Measurements from ENCODE around the gene ENSG00000237378.

- PRO-cap = no peak
These were observed 76.3 kb downstream of the PCDH20 start for GRCh38 chr13:61339375-61339794.

- PRO-cap = no peak
These were observed 881.7 kb upstream of the ENSG00000237378 start for GRCh38 chr13:62864892-62865191.

DNA sequence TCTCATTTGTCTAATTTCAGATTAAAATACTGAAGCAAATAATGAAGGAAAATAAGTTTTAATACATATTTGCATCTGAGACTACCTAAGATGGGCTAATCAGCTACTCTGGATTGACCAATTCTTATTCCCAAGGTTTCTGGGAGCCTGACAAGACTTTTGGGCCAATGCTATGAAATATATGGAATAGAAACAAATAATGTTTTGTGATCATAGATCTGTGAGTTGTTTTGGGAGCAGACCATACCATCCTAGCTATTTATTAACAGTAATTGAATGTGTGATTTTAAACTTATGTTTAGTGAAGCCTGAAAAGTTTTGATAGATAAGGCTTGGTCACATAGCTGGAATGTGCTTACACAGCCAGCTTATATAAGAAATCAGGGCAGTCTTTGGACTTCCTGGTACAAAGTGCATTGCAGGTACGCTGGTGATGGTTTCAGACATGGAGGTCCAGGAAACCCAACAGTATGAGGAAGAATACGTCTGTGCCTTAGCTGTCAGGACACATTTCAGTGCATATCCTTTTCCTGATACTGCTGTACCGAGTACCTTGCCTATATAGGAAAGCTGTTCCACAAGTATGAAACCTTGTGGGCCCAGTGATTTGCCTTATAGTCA, 14.7 kb upstream of the ENSG00000237378 start:
- PRO-cap = no peak

DNA sequence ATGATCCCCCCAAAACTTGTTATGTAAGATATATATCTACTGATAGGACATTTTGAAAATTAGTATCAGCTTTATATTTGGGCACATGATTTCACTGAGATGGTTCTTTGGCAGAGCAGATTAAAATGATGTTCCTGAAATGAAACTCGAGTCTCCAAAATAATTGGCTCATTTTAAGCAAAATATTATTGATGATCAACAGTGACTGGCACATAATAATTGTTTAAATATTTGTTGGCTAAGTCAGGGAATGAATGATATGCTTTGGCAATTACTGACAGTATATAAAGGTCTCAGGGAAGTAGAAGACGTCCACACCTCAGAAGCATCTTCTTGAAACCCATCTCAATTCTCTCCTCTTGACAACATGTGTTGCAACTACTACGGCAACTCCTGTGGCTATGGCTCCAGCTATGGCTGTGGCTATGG, at the start of gene ENSG00000237378:
Gene ENSG00000237378 (plus strand): TSS at position 308 of the 429 bp plus-strand sequence.
- PRO-cap = no peak

DNA sequence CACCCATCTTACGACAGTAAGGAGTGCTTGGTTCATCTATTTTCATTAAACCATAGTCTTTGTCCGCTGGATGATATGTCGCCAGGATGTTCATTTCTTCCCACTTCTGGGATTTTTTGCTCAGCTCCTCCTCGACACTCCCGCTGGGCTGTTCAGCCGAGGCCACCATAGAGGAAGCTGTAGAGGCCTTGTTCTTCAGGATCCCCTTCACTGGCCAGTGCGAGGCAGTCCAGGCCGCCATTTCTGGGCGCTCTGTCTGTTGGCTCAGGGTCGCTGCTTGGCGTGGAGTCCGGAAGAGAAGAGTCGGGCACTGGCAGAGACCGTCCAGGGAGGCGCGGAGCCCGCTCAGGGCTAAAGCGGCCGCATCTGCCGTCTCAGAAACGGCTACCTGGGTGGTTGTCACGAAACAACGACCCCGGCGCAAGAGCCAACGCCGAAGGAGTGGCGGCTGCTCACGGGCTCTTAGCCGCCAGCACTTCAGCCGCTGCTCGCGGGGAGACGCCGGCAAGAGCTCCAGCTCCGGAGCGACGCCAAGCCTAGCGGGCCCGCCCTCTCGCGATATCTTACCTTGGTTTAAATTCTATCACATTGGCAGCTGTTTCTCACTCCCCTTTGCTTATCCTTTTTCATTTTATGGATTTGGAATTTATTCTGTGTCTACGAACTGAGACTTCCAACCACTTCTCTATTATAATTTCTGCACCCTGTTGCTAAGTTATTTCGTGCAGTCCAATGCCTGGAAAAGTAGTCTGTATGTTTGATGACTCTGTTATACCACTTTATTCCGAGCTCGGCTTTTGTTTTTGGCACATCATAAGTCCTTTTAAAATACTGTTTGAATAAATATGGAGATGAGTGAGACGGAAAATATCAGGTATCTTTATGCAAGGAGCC, 21.2 kb downstream of the ENSG00000285566 start:
- PRO-cap = no peak

DNA sequence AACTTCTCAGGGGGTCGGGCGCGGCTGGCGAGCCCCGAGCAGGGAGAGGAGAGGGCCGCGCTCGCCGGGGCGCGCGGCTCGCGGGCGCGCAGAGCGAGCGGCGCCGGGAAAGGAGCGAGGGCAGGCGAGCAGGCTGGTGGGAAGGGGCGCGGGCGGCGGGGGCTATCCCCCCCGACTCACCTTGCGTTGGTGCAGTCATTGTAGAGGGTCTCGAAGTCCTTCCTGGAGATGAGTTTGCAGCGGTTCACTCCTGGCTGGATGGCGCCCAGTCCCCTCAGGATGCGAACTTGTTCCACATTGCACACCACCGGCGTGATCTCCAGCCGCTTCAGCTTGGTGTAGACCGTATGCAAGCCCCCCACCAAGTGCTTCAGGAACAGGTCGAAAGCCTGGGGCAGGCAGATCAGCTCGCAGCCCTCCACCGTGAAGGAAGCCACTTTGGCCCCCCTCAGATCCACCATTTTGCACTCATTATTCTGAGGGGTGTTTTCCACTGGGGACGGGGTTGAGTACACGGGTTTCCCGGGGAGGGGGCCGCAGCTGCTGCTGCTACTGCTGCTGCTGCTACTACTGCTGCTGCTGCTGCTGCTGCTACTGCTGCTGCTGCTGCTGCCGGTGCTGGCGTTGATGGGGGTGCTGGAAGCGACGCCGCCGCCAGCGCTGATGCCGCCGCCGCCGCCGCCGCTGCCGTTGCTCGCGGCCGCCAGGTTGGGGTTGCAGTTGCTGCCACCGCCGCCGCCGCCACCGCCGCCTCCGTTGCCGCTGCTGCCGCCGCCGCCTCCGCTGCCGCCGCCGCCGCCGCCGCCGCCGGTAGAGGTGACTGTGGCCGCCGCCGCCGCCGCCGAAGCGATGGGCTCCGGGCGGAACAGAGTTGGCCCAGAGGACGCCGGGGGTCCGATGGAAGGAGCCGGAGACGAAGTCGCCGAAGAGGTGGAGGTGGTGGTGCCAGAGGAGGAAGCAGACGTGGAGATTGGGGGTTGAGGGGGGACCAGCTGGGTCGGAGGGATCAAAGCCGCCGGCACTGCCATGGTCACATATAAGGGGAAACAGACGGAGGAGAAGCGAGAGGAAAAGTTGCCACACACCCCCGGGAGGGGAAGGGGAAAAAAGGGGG, 905 bp downstream of the DACH1 start:
- PRO-cap = no peak

DNA sequence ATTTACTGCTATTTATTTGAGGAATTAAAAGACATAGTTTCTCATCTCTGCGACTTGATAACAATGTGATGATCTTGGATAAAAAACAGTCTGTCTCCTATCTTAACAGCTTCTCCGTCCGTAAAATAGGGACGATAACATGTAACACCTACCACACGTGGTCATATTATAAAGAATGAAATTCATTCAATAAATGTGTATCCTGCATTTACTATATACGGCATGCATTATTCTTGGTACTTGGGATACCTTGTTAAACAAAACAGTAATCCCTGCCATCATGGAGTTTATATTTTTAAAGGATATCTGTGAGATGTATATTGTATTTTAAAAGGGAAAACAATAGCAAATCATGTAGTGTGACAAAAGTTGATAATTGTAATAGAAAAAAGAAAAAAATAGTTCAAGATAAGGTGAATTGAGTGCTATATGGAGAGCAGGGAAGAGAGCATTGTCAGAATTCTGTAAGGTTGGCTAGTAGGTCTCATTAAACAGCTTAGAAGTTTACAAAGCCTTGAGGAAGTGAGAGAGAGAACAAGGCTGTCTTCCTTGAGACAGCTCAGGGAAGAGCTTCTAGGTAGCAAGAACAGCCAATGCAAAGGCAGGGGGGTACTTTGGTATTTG, 18.6 kb downstream of the PIBF1 start:
- PRO-cap = no peak

- PRO-cap = no peak
These were observed 3.5 kb downstream of the KLF5 start for GRCh38 chr13:73061854-73063080.

GRCh38 chr13:73702069-73703144, 643.6 kb downstream of the KLF5 start:
- PRO-cap = no peak

GRCh38 chr13:73765882-73766449, 707.2 kb downstream of the KLF5 start:
- PRO-cap = unidirectional peak, minus-strand start at chr13:73766165

DNA sequence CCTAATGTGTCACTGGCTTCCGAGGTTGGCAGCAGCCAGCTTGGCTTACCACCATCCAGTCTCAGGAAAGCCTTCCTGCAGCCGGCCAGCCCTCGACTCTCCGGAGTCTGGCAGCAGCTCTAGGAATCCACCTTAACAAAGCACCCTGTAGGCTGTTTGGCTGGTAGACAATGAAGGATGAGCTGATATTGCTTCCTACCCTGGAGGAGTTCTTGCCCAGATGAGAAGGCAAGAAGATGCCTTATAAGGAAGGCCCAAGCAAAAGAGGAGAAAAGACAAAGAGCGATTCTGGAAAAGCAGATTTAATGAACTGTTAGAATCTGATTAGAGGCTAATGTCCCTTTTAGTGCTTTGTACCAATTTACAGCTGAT, 887.2 kb downstream of the KLF5 start:
- PRO-cap = no peak

- PRO-cap = no peak
These were observed 1071.1 kb downstream of the KLF5 start for GRCh38 chr13:74129895-74130367.

GRCh38 chr13:74136099-74136889, 1077.5 kb downstream of the KLF5 start:
- PRO-cap = no peak

DNA sequence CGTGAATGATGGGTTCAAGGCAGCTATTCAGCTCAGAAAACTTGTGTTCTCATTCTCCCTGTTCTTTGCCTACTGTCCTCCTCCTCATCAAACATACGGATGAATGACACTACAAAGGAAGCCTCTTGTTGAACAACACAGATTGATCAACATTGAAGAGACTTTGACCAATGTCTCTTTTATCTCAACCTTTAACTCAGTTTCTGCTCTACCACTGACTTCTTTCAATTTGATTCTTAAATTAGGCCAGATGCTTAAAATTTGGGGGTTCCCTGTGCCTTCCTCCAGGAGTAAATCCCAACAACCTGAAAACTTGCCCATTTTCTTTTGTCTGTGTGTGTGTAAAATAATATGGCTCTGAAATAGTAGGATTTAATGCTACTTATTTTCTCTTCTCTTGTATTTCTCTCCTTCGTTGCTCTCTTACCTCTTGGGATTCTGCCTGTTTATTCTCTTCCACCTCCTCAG, 1103.4 kb downstream of the KLF5 start:
- PRO-cap = no peak

GRCh38 chr13:75299362-75299794, 182.6 kb downstream of the TBC1D4 start:
- PRO-cap = no peak

DNA sequence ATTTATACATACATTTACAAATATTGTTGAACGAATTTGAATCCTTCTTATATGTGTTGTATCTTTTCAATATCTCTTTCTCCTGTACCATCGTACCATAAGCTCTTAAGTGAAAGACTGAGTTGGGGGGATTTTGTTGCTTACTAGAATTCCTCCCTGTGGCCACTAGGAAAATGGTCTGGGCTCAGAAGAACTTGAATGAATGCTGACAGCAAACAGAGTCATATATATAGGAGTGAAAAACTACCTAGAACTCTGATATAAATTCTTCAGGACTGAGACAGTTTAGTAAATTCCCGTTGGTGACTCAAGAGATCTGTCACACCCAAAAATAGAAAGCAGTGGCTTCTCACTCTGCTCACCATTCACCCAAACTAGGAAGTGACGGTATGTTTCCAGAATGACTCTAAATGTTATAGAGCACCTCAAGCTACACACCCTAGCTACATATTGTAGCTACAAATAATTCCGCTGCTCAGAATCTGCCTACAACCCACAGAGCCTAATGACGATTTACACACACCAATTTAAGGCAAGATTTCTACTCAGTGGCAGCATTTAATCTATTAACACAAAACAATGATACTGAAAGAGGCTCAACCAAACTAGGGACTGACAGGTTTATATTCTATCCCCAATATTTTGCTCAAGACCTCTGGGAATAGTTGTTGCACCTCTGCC, 116.2 kb downstream of the TBC1D4 start:
- PRO-cap = no peak

GRCh38 chr13:75445566-75446201, 36.3 kb downstream of the TBC1D4 start:
- PRO-cap = no peak

GRCh38 chr13:75458119-75458835, 23.7 kb downstream of the TBC1D4 start:
- PRO-cap = no peak

DNA sequence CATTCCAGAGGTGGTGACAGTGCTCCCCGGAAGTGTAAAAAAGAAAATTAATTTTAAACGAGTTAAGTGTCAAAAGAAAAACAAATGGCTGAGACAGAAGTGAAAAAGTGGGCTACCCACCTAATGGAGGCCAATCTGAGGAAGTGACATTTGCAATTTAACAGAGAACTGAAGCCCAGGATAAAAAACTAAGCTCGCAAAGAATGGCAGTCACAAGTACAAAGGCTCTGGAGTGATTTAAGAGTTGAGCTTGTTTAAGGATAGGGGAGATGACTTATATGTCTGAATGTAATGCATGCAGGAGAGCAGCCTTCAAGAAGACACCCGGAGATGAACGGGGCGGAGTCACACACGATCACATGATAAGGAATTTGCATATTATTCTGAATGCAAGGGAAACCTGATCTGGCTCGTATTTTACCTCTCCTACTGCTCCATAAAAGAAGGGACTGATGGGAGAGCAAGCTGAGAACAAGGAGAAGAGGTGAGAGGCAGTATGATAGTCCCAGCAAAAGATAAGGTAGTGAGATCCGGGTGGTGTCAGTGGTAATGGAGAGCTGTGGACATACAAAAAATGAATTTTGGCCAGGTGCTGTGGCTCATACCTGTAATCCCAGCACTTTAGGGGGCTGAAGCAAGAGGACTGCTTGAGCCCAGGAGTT, 12.9 kb downstream of the TBC1D4 start:
- PRO-cap = no peak

- PRO-cap = no peak
These were observed 741 bp downstream of the UCHL3 start for GRCh38 chr13:75550239-75550825.